Endodermal cell (in vitro differentiated cells): Measurements from ENCODE around the genes GABRR1 and MANEA.

- PRO-cap = no peak
These were observed at the start of gene GABRR1 for GRCh38 chr6:89217161-89217710. Gene GABRR1, minus strand, starts transcription at chr6:89217358.

GRCh38 chr6:89412980-89413674, 1.1 kb upstream of the RRAGD start:
- PRO-cap = no peak

DNA sequence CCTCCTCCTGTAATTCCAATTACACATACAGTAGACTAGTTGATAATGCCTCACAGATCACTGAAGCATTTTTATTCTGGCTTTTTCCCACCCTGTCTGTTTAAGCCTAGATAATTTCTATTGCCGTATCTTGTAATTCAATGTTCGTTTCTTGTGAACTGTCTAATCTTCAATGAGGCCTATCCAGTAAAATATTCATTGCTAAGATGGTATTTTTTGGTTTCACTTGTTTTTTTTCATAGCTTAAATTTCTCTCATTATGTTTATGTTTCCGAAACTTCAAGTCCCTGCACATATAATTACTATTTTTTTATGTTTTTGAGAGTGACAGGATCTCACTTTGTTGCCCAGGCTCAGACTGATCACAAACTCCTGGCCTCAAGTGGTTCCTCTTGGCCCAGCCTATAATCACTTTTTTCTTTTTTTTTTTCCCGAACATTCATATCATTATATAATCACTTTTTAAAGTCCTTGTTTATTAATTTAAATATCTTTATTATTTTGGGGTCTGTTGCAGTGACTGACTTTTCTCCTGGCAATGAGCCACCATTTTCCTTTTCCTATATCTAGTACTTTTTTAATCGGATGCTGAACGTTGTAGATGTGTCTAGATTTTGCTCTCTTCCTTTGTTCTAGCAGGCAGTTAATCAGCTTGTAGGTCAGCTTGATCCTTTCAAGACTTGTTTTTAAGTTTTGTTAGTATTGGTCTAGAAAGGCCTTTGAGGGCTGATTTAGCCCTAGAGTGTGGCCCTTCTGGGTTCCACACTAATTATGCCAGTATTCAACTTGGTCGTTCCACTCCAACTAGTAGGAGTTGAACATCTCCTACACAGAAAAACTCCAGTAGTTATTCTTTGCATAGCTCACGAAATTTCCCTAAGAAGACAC, 11.7 kb downstream of the MDN1 start:
- PRO-cap = no peak

DNA sequence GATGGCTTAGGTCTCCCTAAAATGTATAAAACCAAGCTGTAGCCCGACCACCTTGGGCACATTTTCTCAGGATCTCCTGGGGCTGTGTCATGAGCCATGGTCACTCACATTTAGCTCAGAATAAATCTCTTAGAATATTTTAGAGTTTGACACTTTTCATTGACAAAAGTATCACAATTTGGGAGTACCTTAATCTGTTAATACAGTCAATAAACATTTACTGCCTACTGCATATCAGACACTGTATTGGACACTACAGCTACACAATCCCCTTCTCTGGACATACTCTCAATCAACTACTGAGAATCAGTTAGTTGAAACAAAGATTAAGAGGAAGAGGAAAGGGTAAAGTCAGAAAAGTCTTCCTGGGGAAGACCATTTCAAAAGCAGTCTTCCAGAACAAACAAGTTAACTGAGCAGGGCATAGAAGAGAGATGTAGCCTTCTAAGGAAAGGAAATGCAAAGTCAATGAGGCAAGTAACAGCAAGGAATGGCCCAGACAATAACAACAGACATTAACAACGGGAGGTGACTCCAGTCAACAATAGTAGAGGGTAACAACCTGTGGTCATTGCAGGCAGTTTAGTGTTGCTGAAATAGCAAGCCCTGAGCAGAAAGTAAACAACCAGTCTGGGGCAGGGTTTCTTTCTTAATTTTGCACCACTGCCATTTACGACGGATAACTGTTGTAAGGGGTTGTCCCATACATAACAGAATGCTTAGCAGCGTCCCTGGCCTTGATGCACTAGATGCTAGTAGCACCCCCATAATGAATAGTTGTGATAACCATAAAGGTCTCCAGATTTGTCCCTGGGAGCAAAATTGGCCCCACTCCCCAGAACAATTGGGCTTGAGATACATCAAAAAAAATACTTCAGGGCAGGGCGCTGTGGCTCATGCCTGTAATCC, 2.2 kb downstream of the MDN1 start:
- PRO-cap = bidirectional peak, plus-strand start at position 55 of the sequence, minus-strand start outside the sequence; bidirectional peak, plus-strand start at position 669 of the sequence, minus-strand start at position 470 of the sequence

GRCh38 chr6:90072806-90073424, 178.6 kb downstream of the GJA10 start:
- PRO-cap = no peak

- PRO-cap = no peak
These were observed 120.8 kb downstream of the BACH2 start for GRCh38 chr6:90175879-90176258.

- PRO-cap = bidirectional peak, plus-strand start at chr6:90218388, minus-strand start at chr6:90218355; bidirectional peak, plus-strand start at chr6:90218828, minus-strand start at chr6:90218669
These were observed 78.4 kb downstream of the BACH2 start for GRCh38 chr6:90217947-90218858.

DNA sequence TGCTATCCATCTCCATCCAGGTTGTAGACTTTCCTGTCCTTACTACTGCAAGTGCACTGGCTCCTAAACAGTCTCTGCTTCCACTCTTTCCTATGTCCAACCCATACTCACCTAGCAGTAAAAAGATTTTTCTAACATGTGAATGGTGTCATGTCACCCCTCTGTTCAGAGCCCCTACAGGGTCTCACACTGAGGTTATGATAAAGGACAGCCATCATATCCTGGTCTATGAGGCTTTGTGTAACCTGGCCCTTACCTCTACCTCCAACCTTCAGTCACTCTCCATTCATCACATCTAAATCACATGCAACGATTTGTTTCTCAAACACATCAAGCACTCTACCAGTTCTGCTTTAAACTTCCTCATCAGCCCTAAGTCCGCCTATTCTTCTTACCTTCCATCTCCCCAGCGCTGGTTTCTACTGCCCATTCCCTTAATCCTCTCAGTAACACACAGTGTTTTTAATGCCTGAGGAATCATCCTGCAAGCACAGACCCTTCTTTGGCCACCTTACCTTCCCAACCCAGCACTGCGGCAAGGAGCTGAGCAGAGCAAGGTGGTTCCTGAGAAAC, 17.8 kb upstream of the BACH2 start:
- PRO-cap = no peak

DNA sequence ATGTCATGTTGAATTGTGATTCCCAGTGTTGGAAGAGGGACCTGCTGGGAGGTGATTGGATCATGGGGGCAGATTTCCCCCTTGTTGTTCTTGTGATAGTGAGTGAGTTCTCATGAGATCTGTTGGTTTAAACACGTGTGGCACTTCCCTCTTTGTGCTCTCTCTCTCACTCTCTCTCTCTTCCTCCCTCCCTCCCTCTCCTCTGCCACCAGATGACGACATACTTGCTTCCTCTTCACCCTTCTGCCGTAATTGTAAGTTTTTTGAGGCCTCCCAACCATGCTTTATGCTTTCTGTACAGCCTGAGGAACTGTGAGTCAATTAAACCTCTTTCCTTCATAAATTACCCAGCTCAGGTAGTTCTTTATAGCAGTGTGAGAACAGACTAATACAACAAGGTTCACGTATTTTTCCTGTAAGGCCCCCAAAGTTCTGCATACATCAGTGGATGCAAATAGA, 54.1 kb upstream of the BACH2 start:
- PRO-cap = no peak

DNA sequence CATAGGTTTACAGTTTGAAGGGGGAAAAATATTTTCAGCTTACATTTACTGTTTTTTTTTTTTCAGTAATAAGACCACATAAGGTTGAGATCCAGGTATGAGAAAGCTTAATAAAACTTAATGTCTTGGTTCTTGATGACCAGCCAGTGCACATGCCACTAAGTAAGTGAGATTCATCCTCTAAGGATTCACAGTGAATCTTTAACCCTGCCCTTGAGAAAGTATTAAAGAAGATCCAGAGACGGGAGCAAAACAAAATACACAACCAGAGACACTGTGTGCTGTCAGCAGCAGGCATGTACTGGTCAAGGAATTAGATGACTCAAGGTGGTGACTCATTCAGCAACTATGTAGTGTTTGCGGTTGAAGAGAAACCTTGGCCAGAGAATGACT, 72.2 kb upstream of the BACH2 start:
- PRO-cap = no peak

- PRO-cap = no peak
These were observed 79.5 kb upstream of the BACH2 start for GRCh38 chr6:90376236-90376511.

- PRO-cap = no peak
These were observed 105.7 kb upstream of the BACH2 start for GRCh38 chr6:90402014-90403047.

DNA sequence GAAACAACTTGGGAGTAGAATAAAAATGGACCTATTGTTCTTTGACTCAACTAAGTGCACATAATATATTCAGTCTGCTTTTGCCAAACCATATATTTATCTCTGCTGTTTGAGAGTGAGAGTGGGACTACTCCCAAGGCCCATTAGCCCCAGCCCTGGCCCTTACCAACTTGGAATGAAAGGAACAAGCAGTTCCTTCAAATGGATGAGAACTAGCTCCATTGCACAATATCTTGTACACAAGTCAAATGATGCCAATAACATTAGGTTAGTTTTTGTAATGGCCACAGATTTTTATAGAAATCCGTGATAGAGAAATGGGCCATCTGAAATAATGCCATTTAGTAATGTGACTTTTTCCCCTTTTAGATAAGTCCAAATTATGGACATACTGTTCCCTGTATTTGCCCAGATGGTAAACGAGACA, 117.0 kb downstream of the MAP3K7 start:
- PRO-cap = no peak

- PRO-cap = unidirectional peak, minus-strand start at chr6:90496834
These were observed 90.3 kb downstream of the MAP3K7 start for GRCh38 chr6:90496656-90496945.

GRCh38 chr6:90508631-90509085, 78.2 kb downstream of the MAP3K7 start:
- PRO-cap = no peak

DNA sequence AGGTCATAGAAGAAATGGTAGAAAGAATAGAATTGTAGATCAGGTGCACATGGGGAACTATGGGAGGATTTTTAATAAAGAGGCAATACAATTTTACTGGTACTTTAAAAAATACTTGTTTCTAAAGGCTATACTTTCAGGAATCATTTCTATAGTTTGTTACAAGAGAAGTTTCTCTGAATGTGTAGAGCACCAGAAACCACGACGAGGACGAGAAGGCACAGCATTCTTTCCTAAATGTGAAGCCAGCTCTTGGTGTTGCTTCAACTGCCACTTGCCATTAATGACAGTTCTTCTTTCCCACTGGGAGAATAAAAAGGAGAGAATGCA, 1300.1 kb downstream of the EPHA7 start:
- PRO-cap = no peak

DNA sequence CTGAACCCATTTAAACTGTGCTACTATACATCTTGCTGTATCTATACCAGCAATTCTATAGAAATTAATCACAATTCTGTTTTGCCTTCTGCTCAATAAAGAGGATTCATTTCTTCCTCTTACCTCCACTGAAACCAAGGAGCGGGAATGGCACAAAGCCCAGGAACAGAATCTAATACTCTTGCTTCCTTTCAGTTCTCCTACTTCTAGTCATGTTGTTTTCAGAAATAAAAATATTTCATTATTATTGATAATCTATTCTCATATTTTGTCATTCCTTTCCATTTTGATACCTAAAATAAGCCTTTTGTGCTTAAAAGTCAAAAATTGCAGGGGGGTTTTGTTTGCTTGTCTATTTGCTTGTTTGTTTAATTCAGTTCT, 575.6 kb upstream of the EPHA7 start:
- PRO-cap = no peak

GRCh38 chr6:95518380-95518864, 58.9 kb upstream of the MANEA start:
- PRO-cap = no peak

DNA sequence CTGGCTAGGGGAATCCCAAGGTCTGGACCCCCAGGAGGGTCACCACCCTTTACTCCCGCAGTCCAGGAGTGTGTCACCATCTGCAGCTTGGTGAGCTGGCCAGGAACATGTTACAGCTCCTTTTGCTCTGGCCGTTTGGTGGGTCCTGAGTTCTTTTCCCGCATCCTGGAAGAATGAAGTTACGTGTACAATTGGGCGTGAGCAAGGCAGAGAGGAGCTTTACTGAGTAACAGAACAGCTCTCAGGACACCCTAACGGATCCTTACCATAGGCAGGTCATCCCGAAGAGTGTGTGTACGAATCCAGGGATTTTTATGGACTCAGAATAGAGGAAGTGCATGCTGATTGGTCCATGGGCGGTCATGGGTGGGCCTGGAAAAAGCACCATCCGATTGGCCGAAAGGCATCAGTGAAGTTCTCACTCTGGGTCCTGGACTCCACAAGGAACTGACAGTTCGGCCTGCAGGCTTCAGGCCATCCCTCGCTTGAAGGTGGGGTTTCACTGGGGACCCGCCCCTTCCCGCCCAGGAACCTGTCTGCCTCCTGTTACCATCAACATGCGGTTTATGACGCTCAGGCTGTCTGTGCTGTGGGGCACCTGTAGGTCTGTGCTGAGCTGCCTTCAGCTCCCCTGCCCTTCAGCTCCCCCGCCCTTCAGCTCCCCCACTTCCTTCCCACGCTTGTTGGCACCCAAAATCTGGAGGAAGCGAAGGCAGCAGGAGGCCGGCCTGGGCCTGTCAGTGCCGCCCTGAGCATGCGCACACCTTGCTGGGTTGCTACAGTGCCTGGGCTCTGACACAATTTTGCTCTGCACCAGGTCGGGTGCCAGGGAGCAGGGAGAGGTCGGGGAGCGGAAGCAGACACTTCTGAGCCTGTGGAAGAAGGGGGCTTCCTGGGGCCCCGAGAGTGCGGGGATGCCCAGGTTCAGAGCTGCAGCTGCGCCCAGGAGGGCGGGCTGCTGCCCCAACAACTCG, 58.0 kb upstream of the MANEA start:
- PRO-cap = no peak

DNA sequence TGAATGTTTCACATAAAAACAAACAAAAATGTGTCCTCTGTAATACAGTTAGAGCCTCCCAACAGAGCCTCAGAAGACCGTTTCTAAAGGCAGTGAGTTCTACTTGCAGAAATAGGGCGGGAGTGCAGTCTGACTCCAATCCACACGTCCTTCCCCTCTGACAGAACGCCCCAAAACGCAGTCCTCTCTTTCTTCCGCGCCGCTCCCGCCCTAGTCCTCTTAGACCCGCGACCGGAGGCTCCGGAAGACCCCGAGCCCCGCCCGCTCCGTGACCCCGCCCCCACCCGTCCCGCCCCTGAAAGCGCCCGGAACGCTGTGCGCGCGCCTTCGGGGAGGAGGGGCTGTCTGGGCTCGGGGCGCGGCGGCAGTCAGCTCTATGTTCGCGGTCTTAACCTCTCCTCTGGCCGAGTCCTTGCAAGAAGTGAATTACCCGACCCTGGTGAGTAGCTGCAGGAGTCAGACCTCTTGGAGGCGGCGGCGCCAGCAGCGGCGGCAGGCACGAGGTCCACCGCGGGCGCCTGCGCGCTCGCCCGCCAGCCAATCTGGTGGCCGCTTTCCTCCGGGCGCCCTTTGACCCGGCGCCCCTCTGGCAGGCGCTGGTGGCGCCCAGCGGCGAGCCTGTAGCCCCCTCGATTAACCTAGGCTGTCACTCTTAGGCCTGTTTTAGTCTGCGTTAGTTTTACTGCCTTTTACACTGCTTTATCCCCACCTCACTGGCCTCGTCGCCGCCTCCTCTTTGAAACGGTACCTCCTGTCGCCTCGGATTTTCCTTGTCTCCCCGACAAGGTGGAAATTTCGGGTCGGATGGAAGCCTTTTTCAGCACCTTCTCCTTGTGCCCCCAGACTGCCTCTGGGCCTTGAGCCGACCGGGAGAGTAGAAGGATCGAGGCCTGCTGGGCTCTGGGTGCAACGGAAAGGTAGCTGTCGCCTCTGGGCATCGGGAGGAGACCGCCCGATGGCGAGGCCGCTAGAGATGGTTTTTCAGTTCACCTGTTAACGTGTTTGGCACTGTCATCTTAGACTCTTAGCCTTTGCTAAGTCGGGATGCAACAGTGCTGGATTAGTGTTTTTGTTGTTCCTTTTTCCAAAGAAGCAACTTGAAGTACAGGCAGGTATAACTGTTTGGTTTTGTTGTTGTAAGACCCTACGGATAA, at the start of gene MANEA:
MANEA (plus strand) TSS at position 336 of the 1,154 bp plus-strand sequence.
- PRO-cap = bidirectional peak, plus-strand start at position 344 of the sequence, minus-strand start at position 423 of the sequence; unidirectional peak, minus-strand start at position 852 of the sequence